ENCODE measurements around the genes OMA1 and CYP2J2.

DNA sequence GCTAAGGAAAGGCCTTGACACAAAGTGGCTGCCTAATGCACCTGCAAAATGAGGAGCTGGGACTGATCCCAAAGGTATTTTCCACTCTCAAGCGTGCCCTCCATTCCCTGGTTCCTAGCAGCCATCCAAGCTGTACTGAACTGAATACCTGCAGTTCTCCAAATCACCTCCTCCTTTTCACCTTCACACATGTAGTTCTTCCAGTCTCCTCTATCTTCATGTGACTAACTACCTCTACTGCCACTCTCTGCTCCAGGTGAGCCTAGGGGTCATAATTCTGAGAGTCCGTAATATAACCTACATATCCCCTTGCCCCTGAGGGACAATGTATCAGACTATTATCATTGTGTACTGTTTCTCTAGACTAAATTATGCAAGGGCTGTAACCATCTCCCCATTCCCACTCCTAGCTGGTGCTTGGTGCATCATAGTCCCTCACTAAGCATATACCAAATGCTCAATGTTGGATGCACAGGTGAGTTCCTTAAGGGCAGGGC lies 60.3 kb downstream of the PLPP3 start:
- RRBS, result no CpG with 5 or more reads among the region's 2 CpGs

- RRBS, result no CpG with 5 or more reads among the region's 2 CpGs
Measured at GRCh38 chr1:56519718-56520384, 59.5 kb downstream of the PLPP3 start.

GRCh38 chr1:56569527-56570117 lies 9.7 kb downstream of the PLPP3 start:
- RRBS, result no CpG with 5 or more reads among the region's 2 CpGs

DNA sequence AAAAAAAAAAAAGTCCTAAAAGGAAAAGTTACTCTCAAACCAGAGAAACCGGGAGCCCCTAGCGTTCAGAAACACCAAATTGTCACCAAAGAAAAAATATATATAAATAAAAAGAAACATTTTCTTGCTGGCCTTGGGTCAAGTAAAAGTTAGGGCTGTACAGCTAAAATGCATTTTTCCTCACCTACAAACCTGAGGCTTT lies 267 bp upstream of the PLPP3 start:
- RRBS, result no CpG with 5 or more reads among the region's 2 CpGs

GRCh38 chr1:56835626-56836227 lies 16.5 kb upstream of the FYB2 start:
- RRBS, result no CpG with 5 or more reads among the region's 10 CpGs

GRCh38 chr1:56961240-56961939 lies 4.4 kb downstream of the C8B start:
- RRBS, result no CpG with 5 or more reads among the region's 12 CpGs

DNA sequence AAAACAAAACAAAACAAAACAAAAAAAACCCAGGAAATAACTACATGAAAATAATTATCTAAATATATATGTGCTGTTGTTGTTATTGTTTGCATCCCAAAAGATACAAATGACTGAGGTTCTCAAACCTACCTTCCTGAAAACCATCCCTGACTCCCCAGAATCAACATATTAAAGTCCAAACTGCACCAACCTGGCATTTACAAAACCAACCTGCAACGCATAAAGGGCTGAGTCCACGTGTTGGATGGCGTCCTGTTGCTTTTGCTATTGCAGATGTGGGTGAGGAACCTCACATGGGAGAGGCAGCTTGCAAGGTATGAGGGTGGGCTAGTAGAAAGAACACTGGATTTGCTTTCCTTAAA lies 1.5 kb upstream of the C8B start:
- RRBS, result no CpG with 5 or more reads among the region's 3 CpGs

DNA sequence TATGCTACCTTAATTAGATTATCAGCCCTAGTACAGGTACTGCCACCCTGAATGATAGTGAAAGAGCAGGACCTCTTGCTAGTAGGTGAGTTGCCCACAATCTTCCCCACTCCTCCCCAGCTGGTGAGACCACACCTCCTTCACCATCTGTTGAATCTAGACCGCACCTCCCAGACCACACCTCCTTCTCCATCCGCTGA lies 116.6 kb downstream of the DAB1 start:
- RRBS, result no CpG with 5 or more reads among the region's 2 CpGs

GRCh38 chr1:58546539-58547266 lies at the start of gene OMA1:
Gene OMA1 (minus strand): TSS chr1:58546726.
- RRBS, result 3% methylated on average over 4 of the region's 45 CpGs

DNA sequence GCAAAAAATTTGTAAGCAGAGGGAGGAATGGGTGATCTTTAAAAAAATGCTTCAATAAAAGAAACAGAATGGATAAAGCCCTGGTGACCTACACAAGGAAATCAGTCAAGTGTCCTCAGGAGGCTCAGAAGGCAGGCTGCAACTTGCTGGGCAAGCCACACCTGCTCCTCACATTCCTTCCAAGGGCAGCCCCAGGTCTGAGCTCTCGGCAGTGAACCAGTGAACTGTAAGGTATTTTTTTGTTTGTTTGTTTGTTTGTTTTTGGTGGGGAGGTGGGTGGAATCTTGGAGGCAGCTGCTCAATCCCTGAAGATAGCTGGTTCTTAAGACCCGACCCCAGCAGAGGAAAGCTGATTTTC lies 4.3 kb downstream of the TACSTD2 start:
- RRBS, result no CpG with 5 or more reads among the region's 2 CpGs

- RRBS, result no CpG with 5 or more reads among the region's 7 CpGs
Measured at GRCh38 chr1:58885067-58885860, 101.4 kb upstream of the JUN start.

- RRBS, result 97% methylated on average over 5 of the region's 58 CpGs
Measured at GRCh38 chr1:59146534-59147582, 150.0 kb upstream of the FGGY start.

GRCh38 chr1:59370029-59370454 lies 73.1 kb downstream of the FGGY start:
- RRBS, result no CpG with 5 or more reads among the region's 10 CpGs

DNA sequence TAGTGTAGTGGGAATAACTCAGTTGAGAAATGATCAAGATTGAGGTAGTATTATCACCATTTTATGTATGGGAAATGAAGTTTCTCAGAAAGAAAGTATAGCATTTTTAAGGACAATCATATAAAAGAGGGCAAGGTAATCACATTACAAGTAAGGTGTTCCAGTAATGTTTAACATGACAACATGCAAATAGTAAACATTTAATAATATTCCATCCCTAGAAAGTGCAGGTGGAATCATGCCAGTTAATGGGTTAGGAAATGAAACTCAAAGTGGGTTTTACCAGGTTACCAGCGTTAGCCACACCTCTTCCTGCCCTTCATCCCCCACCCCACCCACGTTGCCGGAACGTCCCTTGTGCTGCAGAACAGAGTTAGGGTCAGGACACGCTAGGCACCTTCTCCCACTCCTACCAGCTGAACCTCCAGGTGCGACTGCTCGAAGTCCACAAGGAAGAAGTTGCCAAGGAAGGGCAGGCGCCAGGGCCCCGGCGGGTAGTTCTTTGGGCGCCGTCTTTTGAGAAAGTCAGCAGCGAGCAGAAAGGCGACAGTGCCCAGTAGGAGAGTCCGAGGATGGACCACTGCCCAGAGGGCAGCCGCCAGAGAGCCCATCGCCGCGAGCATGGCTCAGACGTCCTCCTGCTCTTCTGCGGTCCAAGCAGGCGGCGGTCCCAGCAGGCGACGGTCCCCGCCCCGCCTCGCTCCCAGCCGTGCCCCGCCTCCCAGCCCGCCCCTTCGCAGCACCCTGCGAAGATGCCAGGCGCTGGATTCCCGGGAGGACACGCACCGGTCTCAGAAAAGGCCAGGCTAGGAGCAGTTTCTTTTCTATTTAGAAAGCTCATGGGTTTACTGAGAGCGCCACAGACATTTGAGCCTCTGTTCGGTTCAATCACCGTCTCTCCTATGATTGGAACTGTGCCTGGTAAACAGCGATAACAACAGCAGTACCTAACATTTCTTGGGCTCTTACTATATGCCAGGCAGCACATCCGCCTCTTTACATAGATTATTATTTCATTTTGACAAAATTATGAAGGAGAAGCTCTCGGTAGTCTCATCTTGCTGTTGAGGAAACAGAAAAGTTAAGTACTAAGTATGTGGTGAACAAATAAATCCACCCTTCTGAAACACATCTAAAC lies at the start of gene CYP2J2:
Gene CYP2J2 (minus strand): TSS at position 650 of the 1,138 bp plus-strand sequence.
- RRBS, result no CpG with 5 or more reads among the region's 43 CpGs

GRCh38 chr1:60147865-60148259 lies 74.3 kb upstream of the C1orf87 start:
- RRBS, result no CpG with 5 or more reads among the region's 3 CpGs

GRCh38 chr1:60949178-60949817 lies 133.1 kb upstream of the NFIA start:
- RRBS, result no CpG with 5 or more reads among the region's 5 CpGs

GRCh38 chr1:61076650-61077618 lies 5.4 kb upstream of the NFIA start:
- RRBS, result 2% methylated on average over 7 of the region's 49 CpGs

Measured in PFSK-1 (cell line).